ENCODE measurements around a stretch of chr17.

DNA sequence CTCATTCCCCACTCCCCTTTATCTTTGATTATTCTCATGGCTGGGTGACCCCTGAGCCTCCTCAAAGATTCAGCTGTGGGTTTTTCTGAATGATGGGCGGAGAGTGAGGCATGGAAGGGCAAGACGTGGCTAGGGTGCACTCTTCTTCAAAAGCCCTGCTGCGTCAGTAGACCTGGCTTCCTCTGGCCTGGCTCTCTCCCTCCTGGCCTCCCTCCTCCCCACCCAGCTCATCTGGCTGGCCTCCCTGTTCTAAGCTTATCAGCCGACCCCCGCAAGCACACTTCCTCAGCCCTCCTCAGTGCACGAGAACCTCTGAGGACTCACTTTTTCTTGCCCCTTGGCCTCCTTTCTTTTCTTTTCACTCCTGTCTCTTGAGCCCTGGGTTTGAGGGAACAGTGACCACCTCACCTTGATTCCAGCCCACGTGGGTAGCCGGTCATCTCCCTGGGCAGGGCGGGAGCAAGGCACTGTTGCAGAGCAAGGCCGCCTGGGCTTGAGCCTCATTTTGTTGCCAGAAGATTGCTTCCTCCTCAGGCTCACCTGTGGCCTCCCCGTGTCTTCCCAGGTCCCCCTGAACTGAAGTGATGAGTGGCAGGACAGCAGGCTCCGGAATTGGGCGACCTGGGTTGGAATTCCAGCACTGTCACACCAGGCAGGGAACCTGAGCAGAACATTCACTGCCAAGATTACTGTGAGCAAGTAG is 19.7 kb upstream of the NAGLU start:
- PRO-cap, 6 experiments: no peak in any of the 6 experiments
- RAMPAGE, long total RNA, 2 experiments: no peak in any of the 2 experiments
- RRBS: no CpG with 5 or more reads among the region's 13 CpGs

DNA sequence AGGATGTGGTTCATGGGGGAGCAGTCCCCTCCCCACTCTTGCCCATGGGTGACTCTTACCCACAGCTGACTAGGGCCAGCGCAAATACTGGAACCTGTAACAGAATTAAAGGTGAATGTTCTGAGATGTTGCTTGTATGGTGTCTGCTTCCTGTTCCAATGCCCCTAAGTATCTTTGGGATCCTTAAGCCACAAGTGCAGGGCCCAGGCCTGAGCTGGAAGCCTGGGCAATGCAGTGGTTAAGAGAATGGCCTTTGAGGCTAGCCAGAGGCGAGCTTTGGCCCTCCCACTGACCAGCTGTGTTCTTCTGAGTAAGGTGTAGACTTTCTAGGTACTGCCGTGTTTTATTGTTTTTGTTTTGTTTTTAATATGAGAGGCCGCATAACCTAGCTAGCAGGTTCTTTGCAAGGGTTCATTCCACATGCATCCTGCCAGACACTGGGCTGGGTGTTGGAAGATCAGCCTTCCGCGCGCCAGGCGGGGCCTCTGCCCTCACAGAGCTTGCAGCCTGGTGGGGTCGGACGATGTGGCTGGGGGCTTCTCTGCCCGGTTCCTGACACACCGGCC is 665 bp upstream of the MLX start:
- PRO-cap, 6 experiments: peak in 1 of 6 experiments; most common plus-strand start position 501 of the sequence (in 1); most common minus-strand start position 300 of the sequence (in 1)
- RAMPAGE, long total RNA, 2 experiments: no peak in any of the 2 experiments
- RRBS: no CpG with 5 or more reads among the region's 12 CpGs

- PRO-cap, 6 experiments: no peak in any of the 6 experiments
- RAMPAGE, long total RNA, 2 experiments: no peak in any of the 2 experiments
- RRBS: no CpG with 5 or more reads among the region's 7 CpGs
Observed at GRCh38 chr17:42669334-42669736, 7.5 kb downstream of the PLEKHH3 start.

GRCh38 chr17:42669798-42670534 is 6.8 kb downstream of the PLEKHH3 start:
- PRO-cap, 6 experiments: no peak in any of the 6 experiments
- RAMPAGE, long total RNA, 2 experiments: no peak in any of the 2 experiments
- RRBS: 56% methylated on average over 24 of the region's 79 CpGs

DNA sequence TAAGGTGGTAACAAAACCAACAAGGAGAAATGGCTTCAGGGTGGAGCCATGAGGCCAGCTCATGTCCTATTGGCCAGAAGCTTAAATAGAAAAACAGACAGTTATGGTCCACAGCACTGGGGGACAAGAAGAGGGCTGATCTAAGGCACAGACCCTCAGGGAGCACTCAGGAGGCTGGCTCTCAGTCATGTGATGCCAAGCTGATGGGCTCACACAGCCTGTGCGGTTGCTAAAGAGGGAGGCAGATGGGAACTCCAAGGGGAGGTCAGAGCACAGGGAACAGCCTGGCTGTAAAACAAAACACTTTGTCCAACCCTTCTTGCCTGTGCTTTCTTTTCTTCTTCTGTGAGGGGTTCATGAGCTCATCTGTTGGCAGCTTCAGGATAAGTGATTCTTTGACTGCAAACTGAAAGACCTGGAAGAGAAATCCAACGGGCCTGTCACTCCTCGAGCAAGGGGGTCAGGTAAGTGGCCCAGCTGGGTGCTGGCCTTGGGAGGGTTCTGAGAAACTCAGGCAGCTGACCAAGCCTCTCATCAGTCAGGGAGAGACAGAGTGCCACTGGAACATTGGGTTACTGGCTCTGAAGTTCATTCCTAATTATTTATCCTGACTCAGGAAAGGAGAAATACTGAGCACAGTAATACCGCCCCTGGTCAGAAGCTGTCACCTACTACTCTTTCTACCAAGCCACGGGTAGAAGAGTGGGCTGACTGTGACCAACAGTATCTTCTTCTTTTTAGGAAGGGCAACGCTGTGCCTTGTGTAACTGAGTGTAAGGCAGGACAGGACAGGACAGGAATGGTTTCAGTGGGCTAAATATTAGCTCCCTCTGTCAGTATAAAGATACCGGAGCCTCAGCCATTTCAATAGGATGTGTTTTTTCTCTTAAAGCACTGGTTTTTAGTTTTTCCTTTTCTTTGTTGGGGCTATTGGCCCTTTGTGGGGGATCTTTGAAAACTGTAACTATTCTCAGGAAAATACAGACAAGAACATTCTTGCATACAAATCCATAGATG is 27.5 kb downstream of the CNTNAP1 start:
- PRO-cap, 6 experiments: no peak in any of the 6 experiments
- RAMPAGE, long total RNA, 2 experiments: no peak in any of the 2 experiments
- RRBS: no CpG with 5 or more reads among the region's 7 CpGs

GRCh38 chr17:42749642-42750016 is 4.8 kb upstream of the EZH1 start:
- PRO-cap, 6 experiments: peak in 3 of 6 experiments; most common minus-strand start chr17:42749874 (in 3)
- RAMPAGE, long total RNA, 2 experiments: no peak in any of the 2 experiments
- RRBS: no CpG with 5 or more reads among the region's 5 CpGs

GRCh38 chr17:42833811-42833943 is 480 bp downstream of the PSME3 start:
- PRO-cap, 6 experiments: no peak in any of the 6 experiments
- RAMPAGE, long total RNA, 2 experiments: no peak in any of the 2 experiments
- RRBS: under 1% methylated on average over 7 of the region's 11 CpGs

- PRO-cap, 6 experiments: peak in 1 of 6 experiments; most common plus-strand start chr17:42891735 (in 1); most common minus-strand start chr17:42891647 (in 1)
- RAMPAGE, long total RNA, 2 experiments: no peak in any of the 2 experiments
- RRBS: no CpG with 5 or more reads among the region's 9 CpGs
Observed at GRCh38 chr17:42891562-42892103, 9.0 kb upstream of the G6PC1 start.

DNA sequence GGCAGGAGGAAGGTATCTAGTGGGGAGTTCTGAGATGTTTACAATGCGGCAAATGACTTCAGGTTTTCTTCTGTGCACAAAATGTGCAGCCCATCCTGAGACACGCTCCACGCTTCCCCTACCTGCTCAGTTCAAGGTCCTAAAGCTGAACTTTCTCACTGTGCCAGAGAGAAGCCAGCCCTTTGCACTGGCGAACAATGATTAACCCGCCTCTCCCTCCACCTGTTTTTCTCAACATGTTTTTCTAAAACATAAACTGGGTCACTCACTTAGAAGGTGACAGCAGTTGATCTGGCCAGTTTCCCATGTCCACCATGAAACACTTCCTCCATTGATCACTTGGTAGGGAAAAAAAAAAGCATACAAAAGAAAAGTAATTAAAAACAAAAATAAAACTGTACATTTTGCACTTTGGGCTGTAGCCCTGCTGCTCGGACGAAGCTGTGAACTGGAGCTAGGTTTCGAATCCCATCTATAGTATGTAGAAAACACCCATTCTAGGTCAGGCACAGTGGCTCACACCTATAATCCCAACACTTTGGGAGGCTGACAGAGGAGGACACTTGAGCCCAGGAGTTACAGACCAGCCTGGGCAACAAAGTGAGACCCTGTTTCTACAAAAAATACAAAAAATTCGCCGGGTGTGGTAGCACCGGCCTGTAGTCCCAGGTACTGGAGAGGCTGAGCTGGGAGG is 6.2 kb upstream of the G6PC1 start:
- PRO-cap, 6 experiments: no peak in any of the 6 experiments
- RAMPAGE, long total RNA, 2 experiments: no peak in any of the 2 experiments
- RRBS: no CpG with 5 or more reads among the region's 11 CpGs

DNA sequence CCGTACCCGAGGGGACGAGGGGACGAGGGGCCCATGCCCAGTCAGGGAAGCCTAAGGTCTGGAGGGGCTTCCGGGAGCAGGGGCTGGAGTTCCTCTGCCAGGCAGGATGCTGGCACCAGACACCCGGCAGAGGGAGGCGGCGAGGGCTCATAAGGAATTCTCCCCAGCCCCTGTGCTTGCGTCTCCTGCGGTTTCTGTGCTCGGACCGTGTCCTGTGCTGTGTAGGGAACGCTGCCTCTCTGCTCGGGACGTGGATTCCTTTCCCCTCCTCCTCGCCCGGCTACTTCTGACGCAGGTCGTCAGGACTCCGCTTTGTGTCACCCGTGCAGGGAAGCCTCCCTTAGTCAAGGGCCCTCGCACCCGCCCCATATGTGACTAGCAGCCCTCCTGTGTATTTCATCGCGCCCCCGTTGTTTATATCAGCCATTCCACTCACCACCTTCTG is 62.6 kb upstream of the CCDC200 start:
- PRO-cap, 6 experiments: no peak in any of the 6 experiments
- RAMPAGE, long total RNA, 2 experiments: no peak in any of the 2 experiments
- RRBS: no CpG with 5 or more reads among the region's 26 CpGs

DNA sequence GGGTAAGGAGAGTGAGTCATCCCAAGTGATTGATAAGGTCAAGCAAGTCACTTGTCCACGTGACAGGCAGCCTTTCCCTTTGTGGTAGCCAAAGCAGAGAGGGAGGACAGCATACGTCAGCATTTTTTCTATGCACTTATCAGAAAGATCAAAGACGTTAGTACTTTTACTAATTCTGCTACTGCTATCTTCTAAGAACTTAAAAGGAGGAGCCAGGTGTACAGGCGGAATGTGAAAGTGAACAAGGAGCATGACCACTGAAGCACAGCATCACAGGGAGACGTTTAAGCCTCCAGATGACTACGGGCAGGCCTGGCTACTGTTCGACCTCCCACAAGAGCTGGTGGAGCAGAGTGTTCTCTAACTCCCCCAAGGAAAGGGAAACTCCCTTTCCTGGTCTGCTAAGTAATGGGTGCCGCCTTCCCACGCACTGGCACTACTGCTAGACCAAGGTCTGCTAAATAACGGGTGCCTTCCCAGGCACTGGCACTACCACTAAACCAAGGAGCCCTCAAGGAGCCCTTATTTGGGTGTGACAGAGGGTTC is 47.8 kb upstream of the ARL4D start:
- PRO-cap, 6 experiments: no peak in any of the 6 experiments
- RAMPAGE, long total RNA, 2 experiments: no peak in any of the 2 experiments
- RRBS: no CpG with 5 or more reads among the region's 10 CpGs

- PRO-cap, 6 experiments: no peak in any of the 6 experiments
- RAMPAGE, long total RNA, 2 experiments: no peak in any of the 2 experiments
- RRBS: no CpG with 5 or more reads among the region's 7 CpGs
Observed at GRCh38 chr17:43456587-43457457, 27.0 kb upstream of the DHX8 start.

- PRO-cap, 6 experiments: peak in 2 of 6 experiments; most common plus-strand start chr17:43656622 (in 2)
- RAMPAGE, long total RNA, 2 experiments: no peak in any of the 2 experiments
- RRBS: no CpG with 5 or more reads among the region's 9 CpGs
Observed at GRCh38 chr17:43656526-43657034, 5.1 kb downstream of the MEOX1 start.

GRCh38 chr17:43760052-43760802 is 1.6 kb upstream of the SOST start:
- PRO-cap, 6 experiments: no peak in any of the 6 experiments
- RAMPAGE, long total RNA, 2 experiments: no peak in any of the 2 experiments
- RRBS: no CpG with 5 or more reads among the region's 13 CpGs

- PRO-cap, 6 experiments: peak in 2 of 6 experiments; most common minus-strand start chr17:43779870 (in 2)
- RAMPAGE, long total RNA, 2 experiments: no peak in any of the 2 experiments
- RRBS: no CpG with 5 or more reads among the region's 2 CpGs
Observed at GRCh38 chr17:43779706-43780120, 522 bp upstream of the CFAP97D1 start.

DNA sequence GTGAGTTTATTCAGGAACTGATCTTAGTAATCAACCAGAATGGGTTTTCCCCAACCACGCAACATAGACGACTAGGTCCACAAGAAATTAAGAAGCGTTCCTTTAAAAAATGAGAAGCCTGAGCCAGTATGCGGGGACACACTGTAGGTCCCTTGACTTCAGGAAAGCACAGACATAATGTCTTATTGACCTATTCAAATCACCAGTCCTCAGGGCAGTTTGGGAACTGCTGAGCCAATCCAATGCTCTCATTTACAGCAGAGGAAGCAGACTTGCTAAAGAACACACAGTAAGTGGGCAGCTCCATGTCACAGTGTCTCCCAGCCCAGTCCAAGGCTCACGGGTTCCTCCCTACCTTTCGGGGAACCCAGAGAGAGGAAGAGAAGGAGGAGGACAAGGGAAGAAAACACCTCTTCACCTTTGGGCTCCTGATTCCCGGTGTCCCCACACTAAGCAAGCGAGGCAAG is 2.2 kb downstream of the MPP3 start:
- PRO-cap, 6 experiments: no peak in any of the 6 experiments
- RAMPAGE, long total RNA, 2 experiments: no peak in any of the 2 experiments
- RRBS: no CpG with 5 or more reads among the region's 8 CpGs

DNA sequence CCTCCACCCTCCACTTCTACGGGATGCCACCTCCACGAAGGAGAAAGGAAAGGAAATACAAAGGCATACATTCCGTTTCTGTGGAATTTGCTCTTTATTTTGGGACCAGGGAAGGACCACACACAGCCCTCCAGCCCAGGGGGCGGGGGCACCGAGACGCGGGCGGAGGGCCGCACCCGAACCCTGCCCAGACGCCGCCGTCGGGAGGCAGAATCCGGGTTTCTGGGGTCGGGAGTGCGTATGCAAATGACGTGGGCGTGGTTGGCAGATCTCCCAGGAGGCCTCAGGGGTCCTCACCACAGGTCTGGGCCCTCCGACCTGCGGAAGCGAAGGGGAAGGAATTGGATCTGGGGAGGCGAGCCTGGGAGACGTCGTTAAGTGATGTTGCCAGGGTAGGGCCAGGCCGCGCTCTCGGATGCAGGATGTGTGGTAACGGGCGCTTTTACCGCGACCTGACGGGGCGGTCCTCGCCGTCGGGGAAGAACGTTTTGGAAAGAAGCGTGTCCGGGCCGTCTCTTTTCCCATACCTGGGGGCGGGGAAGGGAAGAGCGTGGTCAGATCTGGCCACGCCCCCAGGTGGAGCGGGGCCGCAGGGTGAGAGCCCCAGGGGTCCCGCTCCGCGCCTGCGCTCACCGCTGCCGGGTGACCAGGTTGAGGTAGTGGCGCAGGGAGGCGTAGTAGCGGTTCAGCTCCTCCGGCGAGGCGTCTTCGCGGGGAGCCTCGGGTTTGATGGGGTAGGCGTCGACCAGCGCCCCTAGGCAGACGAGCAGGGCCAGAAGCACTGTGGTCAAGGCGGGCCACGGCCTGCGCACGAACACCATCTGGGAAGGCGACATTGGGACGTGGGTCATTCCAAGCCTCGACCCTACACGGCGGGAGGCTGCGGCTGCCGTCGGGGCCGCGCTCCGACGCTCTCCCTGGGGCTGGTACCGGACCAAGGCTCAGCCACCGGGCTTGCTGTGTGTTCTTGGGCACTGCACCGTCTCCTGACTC is 781 bp downstream of the PYY start:
- PRO-cap, 6 experiments: no peak in any of the 6 experiments
- RAMPAGE, long total RNA, 2 experiments: no peak in any of the 2 experiments
- RRBS: 5% methylated on average over 5 of the region's 84 CpGs

- PRO-cap, 6 experiments: no peak in any of the 6 experiments
- RAMPAGE, long total RNA, 2 experiments: no peak in any of the 2 experiments
- RRBS: no CpG with 5 or more reads among the region's 11 CpGs
Observed at GRCh38 chr17:44029491-44030621, 15.1 kb upstream of the TMEM101 start.

DNA sequence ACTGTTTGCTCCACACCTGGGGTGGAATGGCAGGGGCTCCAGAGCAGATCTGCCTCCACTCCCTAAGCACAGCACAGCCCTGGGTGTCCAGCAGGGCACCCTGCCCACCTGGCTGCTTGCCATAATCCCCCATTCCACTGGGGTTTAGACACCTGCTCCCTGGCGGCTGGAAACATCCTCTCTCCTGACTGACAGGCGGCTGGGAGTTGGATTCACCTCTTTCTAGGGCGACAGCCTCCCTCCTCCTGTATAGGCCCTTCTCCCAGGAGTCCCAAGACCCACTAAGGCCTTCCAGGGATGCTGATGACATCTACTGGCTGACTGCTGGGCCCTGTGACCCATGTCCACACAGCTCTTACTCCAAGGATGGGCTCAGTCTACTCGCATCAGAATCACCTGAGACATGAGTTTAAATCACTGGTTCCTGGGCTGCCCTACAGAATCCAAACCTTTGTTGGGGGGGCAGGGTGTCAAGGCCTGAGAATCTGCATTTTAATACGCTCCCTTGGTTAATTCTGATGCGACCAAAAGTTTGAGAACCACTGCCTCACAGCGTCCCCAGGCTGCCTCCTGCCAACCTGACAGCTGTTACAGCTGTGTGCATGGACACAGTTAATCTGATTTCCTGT is 17.8 kb downstream of the HDAC5 start:
- PRO-cap, 6 experiments: no peak in any of the 6 experiments
- RAMPAGE, long total RNA, 2 experiments: no peak in any of the 2 experiments
- RRBS: no CpG with 5 or more reads among the region's 7 CpGs

DNA sequence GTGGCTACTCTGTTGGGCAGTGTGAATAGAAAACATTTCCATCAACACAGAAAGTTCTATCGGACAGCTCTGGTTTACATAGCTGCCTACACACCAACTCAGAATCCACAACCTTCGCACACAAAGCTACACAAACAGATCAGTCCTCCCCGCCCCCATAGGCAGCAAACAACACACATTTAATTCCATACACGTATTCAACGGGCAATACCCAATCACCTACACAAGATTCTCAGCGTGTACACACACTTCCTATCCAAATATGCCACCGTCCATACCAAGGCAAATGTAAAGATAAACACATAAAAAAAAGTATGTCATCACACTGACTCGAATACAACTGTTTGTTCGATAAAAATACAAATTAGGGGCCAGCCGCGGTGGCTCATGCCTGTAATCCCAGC is 3.0 kb upstream of the HROB start:
- PRO-cap, 6 experiments: no peak in any of the 6 experiments
- RAMPAGE, long total RNA, 2 experiments: no peak in any of the 2 experiments
- RRBS: no CpG with 5 or more reads among the region's 11 CpGs